ENCODE data around the genes RETN and PRR36.

GRCh38 chr19:7247030-7248025, 46.9 kb downstream of the INSR start:
- RRBS = no CpG with 5 or more reads among the region's 6 CpGs

DNA sequence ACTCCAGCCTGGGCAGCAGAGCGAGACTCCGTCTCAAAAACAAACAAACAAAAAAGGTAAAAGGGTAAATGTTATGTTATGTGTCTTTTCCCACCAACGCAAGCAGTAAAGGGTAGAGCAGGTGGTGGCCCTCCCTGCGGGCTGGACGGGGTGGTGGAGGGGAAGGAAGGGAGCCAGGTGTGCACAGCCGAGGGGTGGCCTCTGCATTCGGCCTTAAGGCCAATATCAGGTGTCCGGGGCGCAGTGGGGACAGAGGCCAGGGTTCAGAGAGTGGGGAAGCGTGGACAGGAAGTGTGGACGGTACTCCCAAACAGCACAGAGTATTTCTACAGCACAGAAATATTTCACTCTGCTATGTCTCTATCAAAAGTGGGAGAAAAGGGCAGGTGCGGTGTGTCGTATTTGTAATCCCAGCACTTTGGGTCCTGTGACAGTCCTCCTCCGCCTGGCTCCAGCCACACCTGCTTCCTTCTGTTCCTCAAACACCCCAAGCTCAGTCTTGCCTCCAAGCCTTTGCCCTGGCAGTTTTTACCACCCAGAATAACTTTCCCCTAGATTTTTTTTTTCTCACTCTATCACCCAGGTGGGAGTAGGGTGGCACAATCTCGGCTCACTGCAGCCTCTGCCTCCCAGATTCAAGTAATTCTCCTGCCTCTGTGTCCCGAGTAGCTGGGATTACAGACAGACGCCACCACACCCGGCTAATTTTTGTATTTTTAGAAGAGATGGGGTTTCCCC, 3.8 kb upstream of the ARHGEF18 start:
- RRBS = no CpG with 5 or more reads among the region's 18 CpGs

- RRBS = no CpG with 5 or more reads among the region's 4 CpGs
These were observed 8.4 kb downstream of the ARHGEF18 start for GRCh38 chr19:7357129-7357595.

- RRBS = no CpG with 5 or more reads among the region's 28 CpGs
These were observed 60.1 kb downstream of the PEX11G start for GRCh38 chr19:7428560-7429340.

- RRBS = no CpG with 5 or more reads among the region's 20 CpGs
These were observed 8.5 kb downstream of the PEX11G start for GRCh38 chr19:7479931-7481204.

GRCh38 chr19:7506356-7506854, 9.1 kb downstream of the TEX45 start:
- RRBS = 24% methylated on average over 1 of the region's 9 CpGs

GRCh38 chr19:7516879-7517367, 1.0 kb downstream of the ZNF358 start:
- RRBS = no CpG with 5 or more reads among the region's 6 CpGs

GRCh38 chr19:7550893-7551975, 15.7 kb downstream of the PNPLA6 start:
- RRBS = 13% methylated on average over 20 of the region's 59 CpGs

DNA sequence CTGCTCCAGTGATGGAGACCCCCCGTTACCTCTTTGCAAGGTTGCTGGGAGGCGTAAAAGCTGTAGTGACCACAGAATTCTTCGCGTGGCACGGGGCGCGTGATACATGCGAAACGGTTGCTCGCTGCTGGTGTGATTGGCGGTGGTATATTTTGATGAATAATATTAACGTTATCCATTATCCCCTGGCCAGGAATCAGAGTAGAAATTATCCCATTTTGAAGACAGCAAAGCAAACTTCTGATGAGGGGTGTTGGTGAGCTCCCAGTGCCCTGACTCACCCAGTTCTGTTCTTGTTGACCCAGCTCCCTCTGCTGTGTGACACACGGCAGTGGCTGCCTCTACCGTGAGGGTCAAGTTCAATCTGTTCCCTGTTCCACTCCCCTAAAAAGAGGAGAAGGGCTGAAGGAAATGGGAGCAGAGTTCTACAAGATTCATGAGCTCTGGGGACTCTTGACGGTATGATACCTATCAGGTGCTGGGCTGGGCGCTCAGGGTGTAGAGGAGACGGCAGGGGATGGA, 2.0 kb downstream of the CAMSAP3 start:
- RRBS = no CpG with 5 or more reads among the region's 17 CpGs

- RRBS = 81% methylated on average over 4 of the region's 8 CpGs
These were observed at the start of gene RETN for GRCh38 chr19:7668980-7669242. Gene RETN, plus strand, starts transcription at chr19:7669049.

- RRBS = no CpG with 5 or more reads among the region's 61 CpGs
These were observed 1.2 kb downstream of the CLEC4G start for GRCh38 chr19:7730594-7731228.

- RRBS = no CpG with 5 or more reads among the region's 6 CpGs
These were observed 21.0 kb downstream of the CLEC4M start for GRCh38 chr19:7784055-7784386.

- RRBS = no CpG with 5 or more reads among the region's 13 CpGs
These were observed 3.4 kb downstream of the EVI5L start for GRCh38 chr19:7833407-7833833.

- RRBS = 51% methylated on average over 5 of the region's 48 CpGs
These were observed 21.1 kb downstream of the PRR36 start for GRCh38 chr19:7852790-7853846.

DNA sequence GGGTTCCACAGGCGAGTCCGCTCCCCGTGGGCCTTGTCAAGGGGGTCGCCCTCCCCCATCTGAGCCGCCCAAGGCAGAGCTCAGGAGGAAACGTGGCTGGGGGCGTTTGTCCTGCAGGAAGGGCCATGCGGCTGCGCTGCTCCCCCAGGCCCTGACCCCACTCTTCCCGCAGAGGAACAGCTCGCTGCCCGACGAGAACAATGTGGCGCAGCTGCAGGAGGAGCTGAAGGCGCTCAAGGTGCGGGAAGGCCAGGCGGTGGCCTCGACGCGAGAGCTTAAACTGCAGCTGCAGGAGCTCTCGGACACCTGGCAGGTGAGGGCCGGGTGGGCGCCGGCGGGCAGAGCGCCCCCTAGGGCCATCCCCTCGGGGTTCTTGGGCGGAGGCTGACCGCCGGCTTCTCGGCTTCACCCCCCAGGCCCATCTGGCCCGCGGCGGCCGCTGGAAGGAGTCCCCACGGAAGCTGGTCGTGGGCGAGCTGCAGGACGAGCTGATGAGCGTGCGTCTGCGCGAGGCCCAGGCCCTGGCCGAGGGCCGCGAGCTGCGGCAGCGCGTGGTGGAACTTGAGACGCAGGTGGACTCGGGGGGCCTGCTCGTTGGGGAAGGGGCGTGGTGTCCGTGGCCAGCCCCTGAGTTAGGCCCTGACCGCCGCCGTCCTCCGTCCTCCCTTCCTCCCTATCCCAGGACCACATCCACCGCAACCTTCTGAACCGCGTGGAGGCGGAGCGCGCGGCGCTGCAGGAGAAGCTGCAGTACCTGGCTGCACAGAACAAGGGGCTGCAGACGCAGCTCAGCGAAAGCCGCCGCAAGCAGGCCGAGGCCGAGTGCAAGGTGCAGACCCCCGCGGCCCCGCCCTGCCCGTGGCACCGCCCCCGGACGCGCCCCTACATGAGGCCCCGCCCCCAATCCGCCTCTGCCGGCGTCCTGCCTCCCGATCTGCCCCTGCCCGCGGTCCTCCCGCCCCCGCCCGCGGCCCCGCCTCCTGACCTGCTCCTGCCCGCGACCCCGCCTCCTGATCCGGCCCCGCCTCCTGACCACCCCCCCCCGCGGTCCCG, 12.2 kb downstream of the PRR36 start:
- RRBS = 4% methylated on average over 16 of the region's 100 CpGs

- RRBS = 60% methylated on average over 5 of the region's 25 CpGs
These were observed 6.0 kb downstream of the PRR36 start for GRCh38 chr19:7868225-7868637.

- RRBS = 4% methylated on average over 35 of the region's 65 CpGs
These were observed 5.2 kb downstream of the PRR36 start for GRCh38 chr19:7868826-7869503.

DNA sequence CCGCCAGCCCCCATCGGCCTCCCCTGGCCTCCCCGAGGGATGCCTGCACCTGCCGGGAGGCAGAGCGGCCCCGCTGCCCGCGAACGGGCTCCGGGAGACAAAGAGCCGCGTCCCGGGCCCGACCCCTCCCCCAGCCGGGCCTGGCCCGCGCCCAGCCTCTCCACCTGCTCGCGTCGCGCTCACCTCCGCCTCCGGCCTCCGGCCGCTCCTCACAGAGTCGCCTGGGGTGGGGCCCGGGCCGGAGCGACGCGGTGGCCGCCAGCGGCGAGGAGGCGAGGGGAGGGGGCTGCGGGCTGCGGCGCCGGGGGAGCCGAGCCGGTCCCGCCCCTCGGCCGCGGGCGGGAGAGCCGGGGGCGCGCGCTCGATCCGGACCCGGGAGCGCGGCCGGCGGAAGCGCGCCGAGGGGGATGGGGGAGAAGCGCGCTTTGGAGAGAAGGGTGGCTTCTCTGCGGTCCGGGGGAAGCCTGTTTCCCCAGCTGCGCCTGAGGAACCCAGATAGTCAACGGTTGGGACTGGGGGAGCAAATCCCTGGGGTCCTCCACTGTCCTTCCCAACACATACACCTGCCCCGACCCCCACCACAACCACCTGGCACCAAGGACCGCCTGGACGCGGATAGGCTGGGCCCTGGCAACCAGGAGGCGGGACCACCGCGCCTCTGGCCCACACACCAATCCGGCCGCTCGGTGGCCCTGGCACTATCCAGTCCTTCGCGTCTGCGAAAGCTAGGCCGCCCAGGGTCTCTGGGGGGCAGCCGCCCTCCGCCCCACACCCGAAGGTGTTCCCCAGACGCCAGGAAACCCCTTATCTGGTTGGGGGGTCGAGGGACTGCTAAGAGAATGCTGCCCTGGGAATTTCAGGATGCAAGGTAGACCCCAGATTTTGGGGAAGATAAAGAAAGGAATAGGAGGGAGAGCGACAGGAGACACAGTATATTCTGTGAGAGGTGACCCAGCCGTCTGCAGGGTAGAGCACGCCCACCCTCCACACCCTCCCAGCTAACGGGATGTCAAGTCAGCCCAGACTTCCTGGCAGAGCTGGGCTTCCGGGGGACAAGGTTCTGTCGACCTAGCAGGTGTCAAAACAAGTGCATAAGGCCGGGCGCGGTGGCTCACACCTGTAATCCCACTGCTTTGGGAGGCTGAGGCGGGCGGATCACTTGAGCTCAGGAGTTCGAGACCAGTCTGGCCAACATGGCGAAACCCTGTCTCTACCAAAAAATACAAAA, at the start of gene PRR36:
Gene PRR36, minus strand, starts transcription at position 288 of the 1,228 bp plus-strand sequence.
- RRBS = 2% methylated on average over 40 of the region's 98 CpGs

- RRBS = 94% methylated on average over 9 of the region's 50 CpGs
These were observed 4.5 kb upstream of the TGFBR3L start for GRCh38 chr19:7909831-7910831.

- RRBS = 83% methylated on average over 2 of the region's 26 CpGs
These were observed 2.2 kb downstream of the CTXN1 start for GRCh38 chr19:7923614-7924255.